IMR-90 (cell line): Measurements from ENCODE around the genes PTPN20, FAM25G, FAM25C and DRGX.

GRCh38 chr10:46553007-46553257 lies 3.5 kb downstream of the GPRIN2 start:
- RRBS = no CpG with 5 or more reads among the region's 4 CpGs
CAGE:
- cytosol, long polyA plus RNA = no peak
- long polyA plus RNA = no peak
- nucleus, long polyA plus RNA = no peak

GRCh38 chr10:46556908-46557350 lies 471 bp upstream of the GPRIN2 start:
- RRBS = 15% methylated on average over 7 of the region's 26 CpGs
CAGE:
- cytosol, long polyA plus RNA = no peak
- long polyA plus RNA = no peak
- nucleus, long polyA plus RNA = no peak

GRCh38 chr10:46911152-46911552 lies at the start of gene PTPN20:
TSS of gene PTPN20 (plus strand) at chr10:46911428.
- RRBS = no CpG with 5 or more reads among the region's 30 CpGs
CAGE:
- cytosol, long polyA plus RNA = no peak
- long polyA plus RNA = no peak
- nucleus, long polyA plus RNA = no peak

DNA sequence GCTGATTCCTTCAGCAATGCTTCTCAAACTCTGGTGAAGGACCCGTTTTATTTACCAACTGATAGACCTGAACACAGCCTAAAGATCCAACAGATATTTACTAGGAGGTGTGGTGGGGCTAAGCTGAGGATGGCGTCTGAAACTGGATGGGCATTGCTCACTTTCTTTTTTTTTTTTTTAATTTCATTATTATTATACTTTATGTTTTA lies 93.6 kb downstream of the PTPN20 start:
- RRBS = no CpG with 5 or more reads among the region's 2 CpGs
CAGE:
- cytosol, long polyA plus RNA = no peak
- long polyA plus RNA = no peak
- nucleus, long polyA plus RNA = no peak

DNA sequence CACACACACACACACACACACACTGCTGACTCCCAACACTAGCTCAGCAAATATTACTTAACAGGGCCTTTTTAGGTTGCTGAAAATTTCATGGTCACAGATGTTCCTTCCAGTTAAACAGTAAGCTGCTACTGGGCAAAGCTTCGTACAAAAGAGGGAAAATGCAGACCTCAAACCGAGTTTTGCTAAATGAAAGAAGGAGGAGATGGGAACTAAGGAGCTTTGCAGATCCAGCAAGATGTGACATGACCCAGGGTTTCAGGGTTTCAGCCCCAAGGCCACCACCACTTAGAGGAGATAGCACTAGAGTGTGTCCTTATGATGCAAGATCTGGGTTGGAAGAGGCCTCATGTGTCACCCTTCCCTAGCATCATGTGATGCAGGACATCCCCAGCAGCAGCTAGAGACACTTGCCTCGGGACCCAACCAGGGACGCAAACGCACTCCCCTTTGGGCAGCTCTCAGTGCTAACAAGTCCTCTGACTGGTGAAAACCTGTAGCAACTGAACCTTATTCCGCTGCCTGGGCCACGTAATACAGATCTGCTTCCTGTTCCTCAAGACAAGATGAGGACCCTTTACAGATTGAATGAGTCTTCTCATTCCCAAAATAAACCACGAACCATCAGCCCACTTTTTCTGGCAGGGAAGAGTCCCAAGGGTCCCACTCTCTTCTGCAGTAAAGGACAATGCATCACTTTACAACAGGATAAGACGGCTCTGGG lies 45.0 kb upstream of the GDF10 start:
- RRBS = no CpG with 5 or more reads among the region's 9 CpGs
CAGE:
- cytosol, long polyA plus RNA = no peak
- long polyA plus RNA = no peak
- nucleus, long polyA plus RNA = no peak

GRCh38 chr10:47330531-47331128 lies 8.4 kb downstream of the GDF2 start:
- RRBS = no CpG with 5 or more reads among the region's 5 CpGs
CAGE:
- cytosol, long polyA plus RNA = no peak
- long polyA plus RNA = no peak
- nucleus, long polyA plus RNA = no peak

DNA sequence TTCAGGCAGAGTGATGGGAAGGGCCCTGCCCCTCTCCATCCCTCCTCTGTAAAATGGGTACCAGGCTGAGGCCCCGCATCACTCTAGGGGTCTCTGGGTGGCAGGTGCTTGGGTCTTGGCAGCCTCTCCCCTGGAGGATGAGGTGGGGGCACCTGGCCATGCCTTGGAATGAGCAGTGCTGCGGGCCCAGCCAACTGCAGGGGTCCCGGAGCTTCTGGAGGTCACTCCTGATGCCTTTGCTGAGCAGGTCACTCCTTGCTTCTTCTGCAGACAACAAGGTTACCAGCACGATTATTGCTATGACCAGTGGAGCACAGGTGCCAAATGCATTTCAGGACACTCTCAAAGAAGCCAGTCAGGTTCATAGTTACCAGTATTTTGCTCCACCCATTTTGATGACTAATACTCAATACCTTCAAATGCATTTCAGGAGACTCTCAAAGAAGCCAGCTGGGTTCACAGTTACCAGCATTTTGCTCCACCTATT lies 22.5 kb upstream of the ZNF488 start:
- RRBS = no CpG with 5 or more reads among the region's 4 CpGs
CAGE:
- cytosol, long polyA plus RNA = no peak
- long polyA plus RNA = no peak
- nucleus, long polyA plus RNA = no peak

- RRBS = no CpG with 5 or more reads among the region's 12 CpGs
CAGE:
- cytosol, long polyA plus RNA = no peak
- long polyA plus RNA = no peak
- nucleus, long polyA plus RNA = no peak
Observed at GRCh38 chr10:47491482-47491855, at the start of gene FAM25G. TSS of gene FAM25G (minus strand) at chr10:47491700.

GRCh38 chr10:47999668-47999867 lies at the start of gene FAM25C:
TSS of gene FAM25C (minus strand) at chr10:47999791.
- RRBS = no CpG with 5 or more reads among the region's 7 CpGs
CAGE:
- cytosol, long polyA plus RNA = no peak
- long polyA plus RNA = no peak
- nucleus, long polyA plus RNA = no peak

DNA sequence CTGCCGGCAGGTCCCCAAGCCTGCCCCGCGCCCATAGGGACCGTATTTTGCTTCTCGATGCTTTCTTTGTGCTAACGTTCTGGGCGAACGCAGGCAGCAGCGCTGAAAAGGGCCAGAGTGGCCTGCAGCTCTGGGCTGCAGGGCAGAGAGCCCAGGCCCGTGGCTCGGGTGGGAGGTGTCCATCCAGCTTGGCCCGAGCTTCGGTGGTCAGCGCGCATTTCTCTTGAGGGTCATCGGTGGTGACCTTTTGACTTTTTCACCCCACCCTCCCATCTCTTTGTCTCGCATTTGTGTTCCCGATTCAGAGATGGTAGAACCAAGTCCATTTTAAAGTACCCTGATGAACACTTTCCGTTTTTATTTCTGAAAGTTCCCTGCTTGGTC lies 771 bp downstream of the MAPK8 start:
- RRBS = no CpG with 5 or more reads among the region's 19 CpGs
CAGE:
- cytosol, long polyA plus RNA = no peak
- long polyA plus RNA = no peak
- nucleus, long polyA plus RNA = no peak

- RRBS = no CpG with 5 or more reads among the region's 8 CpGs
CAGE:
- cytosol, long polyA plus RNA = no peak
- long polyA plus RNA = no peak
- nucleus, long polyA plus RNA = no peak
Observed at GRCh38 chr10:48333828-48334351, 27.4 kb downstream of the MAPK8 start.

DNA sequence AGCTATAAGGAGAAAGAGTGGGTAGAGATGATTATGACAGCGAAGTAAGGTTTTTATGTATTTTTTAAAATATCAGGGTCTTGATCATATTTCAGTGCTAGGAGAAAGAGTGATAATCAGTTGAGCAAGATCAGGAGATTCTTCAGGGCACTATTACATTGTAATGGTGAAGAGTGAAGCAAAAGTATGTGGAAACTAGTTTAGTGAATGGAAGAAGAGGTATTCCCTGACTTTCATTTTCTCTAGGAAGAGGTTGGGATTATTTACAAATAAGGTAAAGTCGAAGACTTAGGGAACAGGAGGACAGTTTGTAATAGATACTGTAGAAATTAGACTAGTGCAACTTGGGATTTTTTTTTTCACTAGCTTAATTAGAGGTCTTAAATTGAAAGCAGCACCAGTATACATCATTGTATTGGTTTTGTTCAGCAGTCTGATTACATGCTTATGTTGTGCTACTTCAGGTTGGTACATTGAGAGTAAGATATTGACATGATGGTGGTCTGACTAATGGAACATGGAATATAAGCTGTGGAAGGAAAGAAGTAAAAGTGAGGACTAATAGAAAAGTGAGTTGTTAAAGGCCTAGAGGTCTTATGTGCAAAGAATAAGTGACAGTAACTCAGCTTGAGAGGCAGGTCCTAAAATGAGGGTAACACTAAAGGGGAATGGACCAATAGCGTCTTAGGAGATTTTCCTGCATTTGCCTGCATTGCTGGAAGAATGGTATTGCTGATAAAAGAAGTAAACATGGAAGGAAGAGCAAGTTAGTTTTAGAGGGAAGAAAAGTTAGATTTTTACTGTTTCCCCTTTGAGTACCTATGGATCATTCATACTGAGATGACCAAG lies 63.7 kb downstream of the MAPK8 start:
- RRBS = no CpG with 5 or more reads among the region's 3 CpGs
CAGE:
- cytosol, long polyA plus RNA = no peak
- long polyA plus RNA = no peak
- nucleus, long polyA plus RNA = start-site peak on the plus strand centred at position 195 of the sequence, 314 bp wide, 9 and 7 reads in 2 replicates

GRCh38 chr10:48655915-48656793 lies 28.5 kb upstream of the WDFY4 start:
- RRBS = 4% methylated on average over 28 of the region's 73 CpGs
CAGE:
- cytosol, long polyA plus RNA = no peak
- long polyA plus RNA = no peak
- nucleus, long polyA plus RNA = no peak

DNA sequence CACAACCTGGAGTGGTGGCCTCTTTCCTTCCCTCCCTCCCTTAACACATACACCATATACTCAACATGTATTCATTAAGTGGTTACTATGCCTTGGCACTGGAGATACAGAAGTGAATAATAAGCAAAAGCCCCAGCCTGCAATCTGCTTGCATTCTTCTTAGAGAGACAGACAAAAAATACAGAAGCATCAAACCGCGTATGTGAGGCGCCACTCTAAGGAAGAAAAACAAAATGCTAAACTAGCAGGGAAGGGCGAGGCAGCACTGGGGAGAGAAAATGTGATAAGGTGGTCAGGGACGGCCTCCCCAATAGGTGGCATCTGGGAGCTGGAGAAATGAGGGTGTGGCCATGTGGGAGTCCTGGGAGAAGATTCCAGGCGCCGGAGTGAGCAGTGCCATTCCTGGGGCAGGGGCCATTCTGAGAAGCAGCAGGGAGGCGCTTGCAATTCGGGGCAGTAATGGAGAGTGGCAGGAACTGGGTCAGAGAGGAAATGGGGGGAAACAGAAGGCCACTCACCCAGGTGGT lies 61.6 kb upstream of the LRRC18 start:
- RRBS = no CpG with 5 or more reads among the region's 9 CpGs
CAGE:
- cytosol, long polyA plus RNA = no peak
- long polyA plus RNA = no peak
- nucleus, long polyA plus RNA = no peak

DNA sequence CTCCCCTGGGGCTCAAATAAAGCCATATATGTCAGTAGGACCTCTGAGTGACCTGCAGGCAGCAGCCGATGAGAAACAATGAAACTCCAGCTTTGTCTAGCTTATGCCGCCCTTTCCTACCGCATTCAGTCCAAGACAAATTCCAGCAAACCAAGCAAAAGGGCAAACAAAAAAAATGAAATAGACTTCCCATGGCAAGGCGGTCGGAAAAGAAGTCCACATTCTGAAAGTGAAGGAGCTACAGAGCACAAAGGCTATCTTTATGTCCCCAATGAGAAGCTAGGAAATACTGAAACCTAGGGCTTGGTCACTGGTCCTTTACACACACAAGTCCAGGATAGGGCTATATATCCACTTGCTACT lies 20.4 kb downstream of the VSTM4 start:
- RRBS = no CpG with 5 or more reads among the region's 5 CpGs
CAGE:
- cytosol, long polyA plus RNA = no peak
- long polyA plus RNA = no peak
- nucleus, long polyA plus RNA = no peak

- RRBS = no CpG with 5 or more reads among the region's 5 CpGs
CAGE:
- cytosol, long polyA plus RNA = no peak
- long polyA plus RNA = no peak
- nucleus, long polyA plus RNA = no peak
Observed at GRCh38 chr10:49139051-49139462, 5.2 kb upstream of the FAM170B start.

DNA sequence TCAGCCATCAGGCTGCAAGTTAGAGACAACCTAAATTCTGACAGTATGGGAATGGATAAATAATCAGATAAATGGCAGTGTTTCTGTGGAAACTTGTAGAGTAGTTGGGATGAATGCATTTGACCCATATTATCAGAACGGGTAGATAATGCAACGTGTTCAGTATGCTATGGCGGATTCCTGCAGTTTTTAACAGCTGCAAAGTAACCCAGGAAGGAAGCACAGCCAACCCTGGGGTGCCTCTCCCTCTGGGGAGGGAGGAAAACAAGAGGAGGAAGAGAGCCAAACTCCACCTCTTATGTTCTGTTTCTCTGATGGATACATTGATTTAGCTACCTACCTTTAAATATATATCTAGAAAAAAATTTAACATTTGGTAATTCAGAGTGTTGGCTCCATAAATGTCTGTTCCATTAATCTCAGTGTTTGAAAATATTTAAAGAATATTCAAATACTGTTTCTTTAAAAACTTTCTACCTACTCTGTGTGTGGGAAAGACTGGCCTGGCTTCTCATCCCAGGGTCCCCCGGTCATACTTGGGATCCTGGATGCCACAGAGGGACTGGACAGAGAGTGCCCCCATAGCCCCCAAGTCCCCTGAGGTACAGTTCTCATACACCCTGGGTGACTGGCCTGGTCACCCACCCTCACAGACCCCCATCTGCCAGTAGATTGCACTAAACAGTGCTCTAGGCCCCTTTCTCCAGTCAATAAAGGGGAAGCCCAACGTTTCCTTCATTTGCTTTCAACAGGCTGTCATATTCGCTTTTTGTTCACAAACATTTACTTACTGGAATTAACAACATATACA lies 3.2 kb downstream of the TMEM273 start:
- RRBS = no CpG with 5 or more reads among the region's 6 CpGs
CAGE:
- cytosol, long polyA plus RNA = no peak
- long polyA plus RNA = no peak
- nucleus, long polyA plus RNA = no peak

GRCh38 chr10:49395287-49396462 lies at the start of gene DRGX:
TSS of gene DRGX (minus strand) at chr10:49396089.
- RRBS = 3% methylated on average over 22 of the region's 86 CpGs
CAGE:
- cytosol, long polyA plus RNA = no peak
- long polyA plus RNA = no peak
- nucleus, long polyA plus RNA = no peak

DNA sequence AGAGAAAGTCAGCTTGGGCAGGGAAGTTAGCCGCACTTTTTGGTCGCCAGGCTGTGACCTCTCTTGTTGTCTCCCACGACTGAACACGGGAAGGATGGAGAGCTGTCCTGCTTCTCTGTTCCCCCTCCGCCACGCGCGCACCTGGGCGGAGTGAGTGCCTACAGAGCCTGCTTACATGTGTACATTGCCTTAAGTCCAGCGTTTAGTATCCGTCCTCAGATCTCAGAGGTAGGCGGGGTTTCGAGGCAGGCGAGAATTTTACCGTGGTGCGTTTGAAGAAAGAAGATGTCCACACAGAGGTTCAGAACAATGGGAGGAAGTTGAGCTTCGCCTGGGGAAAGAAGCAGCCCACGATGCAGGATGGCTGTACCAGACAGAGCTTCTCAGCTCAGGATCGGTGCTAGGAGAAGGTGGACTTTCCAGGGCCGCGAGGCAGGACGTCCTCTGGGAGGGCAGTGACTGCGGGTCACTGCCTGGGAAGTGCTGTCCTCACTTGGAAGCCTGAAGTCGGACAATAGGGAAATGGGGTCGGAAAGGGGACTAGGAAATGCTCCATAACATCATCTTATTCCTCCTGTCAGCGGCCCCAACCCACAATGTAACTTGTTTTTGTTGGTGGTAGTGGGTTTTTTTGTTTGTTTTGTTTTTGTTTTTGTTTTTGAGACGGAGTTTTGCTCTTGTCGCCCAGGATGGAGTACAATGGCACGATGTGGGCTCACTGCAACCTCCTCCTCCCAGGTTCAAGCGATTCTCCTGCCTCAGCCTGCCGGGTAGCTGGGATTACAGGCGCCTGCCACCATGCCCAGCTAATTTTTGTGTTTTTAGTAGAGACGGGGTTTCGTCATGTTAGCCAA lies 702 bp upstream of the ERCC6 start:
- RRBS = no CpG with 5 or more reads among the region's 34 CpGs
CAGE:
- cytosol, long polyA plus RNA = no peak
- long polyA plus RNA = no peak
- nucleus, long polyA plus RNA = no peak

- RRBS = no CpG with 5 or more reads among the region's 6 CpGs
CAGE:
- cytosol, long polyA plus RNA = no peak
- long polyA plus RNA = no peak
- nucleus, long polyA plus RNA = no peak
Observed at GRCh38 chr10:49951902-49952597, 10.2 kb downstream of the TIMM23B start.